Neutrophil (primary cell): Measurements from ENCODE around the gene OR1R1P.

DNA sequence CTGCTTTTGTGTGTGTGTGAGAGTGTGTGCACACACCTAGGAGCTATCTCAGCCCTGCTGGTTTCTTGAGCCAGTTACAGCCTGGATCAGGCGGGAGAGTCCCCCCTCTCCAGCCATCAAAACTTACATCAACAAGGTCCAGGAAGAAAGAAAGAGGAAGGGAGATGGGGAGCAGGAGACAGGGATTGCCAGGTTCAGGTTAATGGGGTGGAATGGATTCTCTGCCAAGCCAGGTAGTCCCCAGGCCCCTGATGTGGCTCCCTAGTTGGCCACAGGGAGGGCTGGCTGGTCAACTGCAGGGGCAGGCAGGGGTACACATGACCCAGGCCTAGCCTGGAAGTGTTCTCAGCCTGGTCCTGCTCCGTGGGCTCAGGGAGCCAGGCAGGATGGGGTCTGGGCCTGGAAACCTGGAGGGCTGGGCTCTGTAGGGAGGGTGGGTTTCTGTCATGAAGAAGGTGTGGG is 107.3 kb downstream of the RAP1GAP2 start:
- PRO-cap: no peak

DNA sequence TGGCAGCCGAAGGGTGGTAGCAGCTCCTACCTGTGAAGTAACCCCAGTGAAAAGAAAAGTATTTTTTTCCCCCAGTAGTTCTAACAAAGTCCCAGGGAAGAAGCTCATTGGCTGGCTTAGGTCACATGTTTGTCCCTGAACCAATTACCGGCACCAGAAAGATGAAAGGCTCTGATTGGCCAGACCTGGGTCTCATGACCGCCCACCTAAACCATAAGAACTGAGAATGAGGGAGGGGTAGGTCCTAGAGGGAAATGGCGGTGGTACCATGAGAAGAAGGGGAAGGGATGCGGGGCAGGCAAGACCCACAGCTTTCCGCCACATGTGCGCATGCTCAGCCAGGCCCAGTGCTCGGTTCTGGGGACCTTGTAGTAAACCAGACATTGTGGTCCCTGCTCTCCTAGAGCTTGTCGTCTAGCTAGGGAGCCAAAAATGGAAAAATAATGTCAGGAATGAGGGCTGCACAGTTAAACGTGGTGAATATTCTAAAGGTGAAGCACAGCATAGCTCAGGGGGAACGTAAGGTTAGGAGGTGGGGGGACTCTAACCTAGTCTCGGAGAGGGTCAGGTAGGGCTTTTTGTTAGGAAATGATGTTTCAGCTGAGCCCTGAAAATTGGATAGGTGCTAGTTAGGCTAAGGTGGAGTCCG is 110.9 kb downstream of the RAP1GAP2 start:
- PRO-cap: no peak

- PRO-cap: no peak
These were observed 97.6 kb downstream of the OR1D5 start for GRCh38 chr17:2965457-2966534.

- PRO-cap: no peak
These were observed at the start of gene OR1R1P for GRCh38 chr17:3385755-3386105. Gene OR1R1P, plus strand, starts transcription at chr17:3385930.

DNA sequence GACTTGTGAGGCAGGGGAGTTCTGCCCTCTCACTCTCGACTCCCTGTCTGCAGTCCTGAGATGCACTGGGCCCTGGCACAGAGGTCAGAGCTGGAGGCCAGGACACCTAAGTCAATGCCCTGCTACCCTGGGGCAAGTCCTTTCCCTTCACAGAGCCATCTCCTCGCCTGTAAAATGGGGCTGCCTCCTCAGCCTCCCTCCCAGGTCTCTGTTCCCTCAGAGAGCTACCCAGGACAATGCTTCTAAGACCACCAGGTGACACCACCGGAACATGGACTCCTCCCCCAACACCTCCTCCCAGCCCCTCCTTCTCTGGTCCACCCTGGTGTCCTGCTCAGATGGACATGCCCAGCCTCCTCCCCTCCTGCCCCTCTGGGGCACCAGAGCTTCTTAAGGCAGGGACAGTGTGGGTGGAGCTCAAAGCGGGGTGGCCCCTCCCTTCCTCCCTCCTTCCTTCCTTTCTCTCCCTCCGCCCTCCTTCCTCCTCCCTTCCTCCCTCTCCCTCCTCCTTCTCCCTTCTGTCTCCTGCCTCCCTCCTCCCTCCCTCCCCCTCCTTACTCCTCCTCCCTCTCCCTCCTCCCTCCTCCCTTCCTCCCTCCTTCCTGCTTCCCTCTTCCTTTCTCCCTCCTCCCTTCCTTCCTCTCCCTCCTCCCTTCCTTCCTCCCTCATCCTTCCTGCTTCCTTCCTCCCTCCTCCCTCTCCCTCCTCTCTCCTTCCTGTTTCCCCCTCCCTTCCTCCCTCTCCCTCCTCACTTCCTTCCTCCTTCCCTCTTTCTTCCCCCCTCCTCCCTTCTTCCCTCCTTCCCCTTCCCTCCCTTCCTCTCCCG is 22.7 kb downstream of the TRPV3 start:
- PRO-cap: no peak

DNA sequence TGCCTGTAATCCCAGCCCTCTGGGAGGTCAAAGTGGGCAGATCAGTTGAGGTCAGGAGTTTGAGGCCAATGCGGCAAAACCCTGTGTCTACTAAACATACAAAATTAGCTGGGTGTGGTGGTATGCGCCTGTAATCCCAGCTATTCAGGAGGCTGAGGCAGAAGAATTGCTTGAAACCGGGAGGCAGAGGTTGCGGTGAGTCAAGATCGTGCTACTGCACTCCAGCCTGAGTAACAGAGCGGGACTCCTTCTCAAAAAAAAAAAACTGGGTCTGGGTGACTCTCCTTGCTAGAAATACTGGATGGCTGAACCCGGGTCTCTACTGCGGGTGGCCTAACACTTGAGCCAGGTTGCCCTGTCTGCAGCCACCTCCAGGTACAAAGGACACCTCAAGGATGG is 10.9 kb downstream of the TRPV3 start:
- PRO-cap: no peak

GRCh38 chr17:3647119-3647678 is 10.6 kb downstream of the CTNS start:
- PRO-cap: no peak

- PRO-cap: no peak
These were observed 10.2 kb downstream of the TAX1BP3 start for GRCh38 chr17:3657829-3658893.

GRCh38 chr17:3660234-3661210 is 7.9 kb downstream of the TAX1BP3 start:
- PRO-cap: no peak

DNA sequence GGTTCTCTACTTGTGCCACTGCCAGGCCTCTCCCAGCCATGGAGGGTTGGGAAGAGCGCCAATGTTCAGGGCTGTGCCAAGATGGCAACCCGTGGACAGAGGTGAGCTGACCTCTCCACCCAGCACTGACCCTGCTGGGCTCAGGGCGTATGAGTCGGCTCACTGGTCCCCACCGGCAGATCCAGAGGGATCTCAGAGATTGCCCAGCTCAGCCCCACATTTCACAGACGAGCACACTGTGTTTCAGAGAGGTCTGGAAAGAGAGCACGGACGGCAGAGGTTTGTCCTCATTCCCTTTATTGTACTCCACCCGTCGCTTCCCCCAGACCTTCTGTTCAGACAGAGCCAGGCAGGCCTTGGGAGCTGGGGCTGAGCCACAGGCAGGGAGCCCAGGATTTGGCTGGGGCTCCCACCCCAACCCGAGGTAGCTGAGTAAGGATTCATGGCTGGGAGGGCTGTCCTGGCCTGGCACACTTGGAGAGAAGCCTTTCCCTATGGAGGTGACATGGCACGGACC is 3.5 kb upstream of the CAMKK1 start:
- PRO-cap: no peak

DNA sequence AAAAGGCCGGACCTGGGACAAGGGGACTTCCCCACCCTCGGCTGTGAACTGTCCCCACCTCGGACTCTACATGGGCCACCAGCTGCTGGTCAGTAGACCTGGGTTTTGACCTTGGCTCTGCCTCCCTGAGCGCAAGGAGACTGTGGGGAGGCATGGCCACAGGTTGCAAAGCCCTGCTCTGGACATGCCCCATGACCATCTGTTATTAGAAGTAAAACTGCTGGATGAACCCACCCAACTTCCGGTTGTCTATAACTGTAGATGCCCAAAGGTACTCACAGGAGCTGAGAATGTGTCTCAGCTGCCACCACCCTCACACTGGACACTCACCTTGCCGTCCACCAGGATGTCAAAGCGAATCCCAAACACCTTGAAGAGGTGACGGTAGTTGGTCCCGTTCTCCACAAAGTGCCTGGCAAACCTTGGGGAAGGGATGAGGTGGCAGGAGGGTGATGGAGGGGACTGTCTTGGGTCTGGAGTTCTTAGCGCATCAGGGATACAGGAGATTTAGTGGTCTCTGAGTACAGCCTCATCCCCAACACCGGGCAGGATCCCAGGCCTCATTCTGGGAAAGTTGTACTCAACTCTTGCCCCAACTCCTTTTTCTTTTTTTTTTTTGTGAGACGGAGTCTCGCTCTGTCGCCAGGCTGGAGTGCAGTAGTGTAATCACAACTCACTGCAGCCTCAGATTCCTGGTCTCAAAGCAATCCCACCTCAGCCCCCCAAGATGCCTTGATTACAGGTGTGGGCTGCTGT is 5.9 kb upstream of the CAMKK1 start:
- PRO-cap: no peak

DNA sequence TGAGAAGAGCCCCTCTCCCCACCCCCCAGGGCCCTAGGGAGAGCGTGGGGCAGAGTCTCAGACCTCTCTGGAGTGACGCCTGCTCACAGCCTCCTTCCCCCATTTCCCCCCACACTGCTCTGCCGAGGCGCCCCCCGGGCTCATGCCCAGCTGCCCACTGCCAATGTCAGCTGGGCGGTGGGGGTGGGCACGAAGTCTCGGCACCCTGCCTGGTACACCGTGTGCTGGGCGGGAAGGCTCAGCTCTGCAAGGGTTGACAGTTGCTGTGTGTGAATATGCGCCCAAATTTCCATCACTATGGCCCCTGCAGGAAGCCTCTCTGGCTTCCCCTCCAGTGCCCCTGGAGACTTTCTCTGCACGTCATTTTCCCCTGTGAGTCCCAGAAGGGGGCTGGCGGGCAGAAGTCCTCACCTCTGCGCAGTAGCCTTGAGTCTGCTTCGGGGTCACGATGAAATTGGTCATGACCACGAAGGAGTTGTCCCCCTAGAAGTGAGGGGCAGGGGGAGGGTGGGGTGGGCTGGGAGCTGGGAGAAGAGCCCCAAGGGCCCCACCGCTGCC is 11.7 kb upstream of the CAMKK1 start:
- PRO-cap: no peak

- PRO-cap: no peak
These were observed 5.0 kb downstream of the P2RX1 start for GRCh38 chr17:3911032-3911884.

DNA sequence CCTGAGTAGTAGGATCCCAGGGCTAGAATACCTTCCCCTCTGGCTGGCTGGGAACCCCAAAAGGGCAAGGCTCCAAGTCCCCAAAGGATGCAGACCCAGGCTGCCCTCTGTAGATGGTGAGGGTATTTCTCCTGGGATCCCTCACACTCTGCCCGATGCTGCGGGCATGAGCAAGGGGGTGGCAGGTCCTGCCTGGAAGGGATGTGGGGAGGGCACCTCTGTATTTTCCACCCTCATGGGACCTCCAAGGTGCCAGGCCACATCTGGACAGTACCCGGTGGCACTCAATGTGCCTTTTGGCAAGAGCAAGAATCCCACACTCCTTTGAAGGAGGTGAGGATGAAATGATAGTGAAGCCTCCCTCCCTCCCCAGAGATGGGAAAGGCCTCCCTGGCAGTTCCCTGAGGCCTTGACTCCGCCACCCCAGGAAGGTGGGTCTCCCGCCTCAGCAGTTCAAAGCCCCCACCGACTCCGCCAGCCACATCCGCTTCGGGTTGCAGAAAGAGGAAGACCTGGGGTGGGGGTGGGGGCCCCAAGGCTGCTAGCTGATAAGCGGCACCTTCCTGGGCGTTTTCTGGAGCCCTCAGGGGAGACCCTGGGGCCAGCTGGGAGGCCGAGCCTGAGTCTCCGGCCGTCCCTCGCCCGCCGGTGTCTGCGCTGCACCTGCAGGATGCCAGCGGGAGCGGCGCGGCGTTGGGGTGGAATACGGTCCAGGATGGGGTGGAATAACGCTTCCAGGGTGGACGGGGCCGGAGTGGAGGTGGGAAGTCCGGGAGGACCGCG is 894 bp downstream of the ATP2A3 start:
- PRO-cap: bidirectional peak, plus-strand start at position 577 of the sequence, minus-strand start at position 409 of the sequence

- PRO-cap: no peak
These were observed 40.3 kb upstream of the ATP2A3 start for GRCh38 chr17:4004156-4005332.

GRCh38 chr17:4005728-4006050 is 41.5 kb upstream of the ATP2A3 start:
- PRO-cap: no peak

- PRO-cap: no peak
These were observed 45.1 kb upstream of the ATP2A3 start for GRCh38 chr17:4009102-4009905.

DNA sequence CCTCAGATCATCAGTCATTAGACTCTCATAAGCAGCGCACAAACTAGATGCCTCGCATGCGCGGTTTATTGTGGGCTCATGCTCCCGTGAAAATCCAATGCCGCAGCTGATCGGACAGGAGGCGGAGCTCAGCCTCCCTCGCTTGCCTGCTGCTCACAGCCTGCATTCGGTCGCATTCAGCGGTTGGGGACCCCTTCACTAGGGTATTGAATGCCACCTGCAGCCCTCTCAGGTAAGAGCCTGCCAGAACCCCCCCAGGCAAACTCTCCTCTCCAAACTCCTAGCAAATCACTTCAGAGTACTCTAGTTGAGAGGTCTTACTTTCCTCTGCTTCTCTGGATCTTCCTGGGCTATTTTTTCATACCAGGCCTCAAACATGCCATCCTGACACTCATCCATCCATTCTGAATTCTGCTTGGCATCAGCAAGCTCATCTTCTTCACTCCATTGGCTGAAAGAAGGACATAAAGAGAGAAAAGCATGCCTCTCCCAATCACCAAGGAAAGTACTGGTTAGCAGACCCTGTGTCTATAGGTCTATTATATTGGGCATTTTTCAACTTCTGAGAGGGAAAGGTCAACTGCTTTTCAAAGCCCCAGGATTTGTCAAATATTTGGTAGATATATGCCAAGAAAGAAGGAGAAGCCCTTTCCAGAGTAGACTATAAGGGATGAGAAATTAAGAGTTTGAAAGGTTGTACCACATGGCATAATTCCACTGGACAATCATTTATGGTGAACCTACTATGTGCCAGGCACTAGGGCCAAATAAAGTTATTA is 86.7 kb downstream of the ZZEF1 start:
- PRO-cap: no peak

DNA sequence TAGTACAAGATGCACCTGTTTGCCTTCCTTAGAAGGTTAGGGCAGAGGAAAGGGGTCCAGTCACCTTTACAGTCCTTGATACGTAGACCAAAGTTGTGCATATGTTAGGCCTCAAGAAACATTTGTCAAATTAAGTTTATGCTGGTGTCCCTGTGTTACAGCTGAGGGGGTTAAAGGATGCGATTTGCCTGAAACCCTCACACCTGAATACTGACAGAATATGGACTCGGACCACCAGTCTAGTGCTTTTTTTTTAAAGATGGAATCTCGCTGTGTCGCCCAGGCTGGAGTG is 1.5 kb downstream of the CYB5D2 start:
- PRO-cap: no peak

DNA sequence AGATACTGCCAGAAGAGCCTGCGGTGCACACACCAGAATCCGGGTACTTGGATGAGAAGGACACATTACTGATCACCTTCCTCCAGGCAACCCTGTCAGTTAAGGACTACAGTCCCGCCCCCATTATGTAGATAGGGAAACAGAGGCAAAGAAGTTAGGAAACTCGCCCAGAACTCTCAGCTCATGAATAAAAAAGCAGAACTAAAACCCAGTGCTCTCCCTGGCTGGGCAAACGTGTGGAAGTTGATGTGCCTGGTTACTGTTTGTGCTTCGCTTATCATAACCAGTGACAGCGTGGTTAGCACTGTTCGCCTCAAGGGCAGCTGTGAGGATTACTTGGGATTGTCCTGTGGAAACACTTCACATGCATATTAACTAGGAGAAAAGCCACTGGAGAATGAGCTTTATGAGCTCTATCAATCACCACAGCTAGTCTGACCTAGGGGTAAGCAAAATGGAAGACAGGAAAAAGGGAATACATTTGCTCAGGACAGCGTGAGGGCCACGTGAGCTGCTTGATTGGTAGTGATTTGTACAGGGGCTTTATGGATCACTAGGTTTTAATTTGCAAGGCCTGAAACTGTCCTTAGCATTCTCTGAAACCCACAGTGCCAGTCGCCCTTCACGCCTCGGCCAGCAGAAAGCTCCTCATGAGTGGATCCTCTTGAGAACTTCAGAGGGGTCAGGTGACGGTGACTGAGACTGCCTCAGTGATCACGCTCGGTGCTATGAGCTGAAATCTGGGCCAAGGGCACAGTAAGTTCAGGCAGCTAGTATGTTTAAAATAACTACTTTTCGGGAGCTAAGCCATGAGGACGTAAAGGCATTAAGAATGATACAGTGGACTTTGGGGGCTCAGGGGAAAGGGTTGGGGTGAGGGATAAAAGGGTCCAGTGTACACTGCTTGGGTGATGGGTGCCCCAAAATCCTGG is 20.0 kb downstream of the CYB5D2 start:
- PRO-cap: no peak